ENCODE measurements around a stretch of chr12.

GRCh38 chr12:11769669-11770135 is 120.2 kb downstream of the ETV6 start:
- RAMPAGE, long total RNA: no peak
- RRBS: no CpG with 5 or more reads among the region's 7 CpGs

DNA sequence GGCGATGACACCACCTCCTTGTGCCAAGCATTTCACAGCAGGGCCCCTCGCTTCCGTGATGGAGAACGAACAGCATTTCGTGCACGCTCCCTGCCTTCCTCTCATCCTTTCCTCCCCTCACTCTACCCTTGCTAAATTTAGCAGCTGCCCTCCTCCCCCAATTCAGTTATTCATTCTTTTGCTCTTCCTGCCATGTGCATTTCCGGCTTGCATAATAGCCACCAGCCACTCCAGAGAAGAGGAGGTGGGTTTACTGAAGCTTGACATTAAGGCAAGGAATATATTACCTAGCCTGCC is 206.1 kb downstream of the ETV6 start:
- RAMPAGE, long total RNA: no peak
- RRBS: no CpG with 5 or more reads among the region's 7 CpGs

GRCh38 chr12:11981010-11981975 is 89.4 kb upstream of the BCL2L14 start:
- RAMPAGE, long total RNA: no peak
- RRBS: no CpG with 5 or more reads among the region's 9 CpGs

GRCh38 chr12:12038164-12038500 is 32.6 kb upstream of the BCL2L14 start:
- RAMPAGE, long total RNA: no peak
- RRBS: no CpG with 5 or more reads among the region's 2 CpGs

- RAMPAGE, long total RNA: no peak
- RRBS: no CpG with 5 or more reads among the region's 3 CpGs
Measured at GRCh38 chr12:12120822-12121311, 50.1 kb downstream of the BCL2L14 start.

- RAMPAGE, long total RNA: no peak
- RRBS: no CpG with 5 or more reads among the region's 11 CpGs
Measured at GRCh38 chr12:12293886-12295037, 27.4 kb upstream of the LRP6 start.

DNA sequence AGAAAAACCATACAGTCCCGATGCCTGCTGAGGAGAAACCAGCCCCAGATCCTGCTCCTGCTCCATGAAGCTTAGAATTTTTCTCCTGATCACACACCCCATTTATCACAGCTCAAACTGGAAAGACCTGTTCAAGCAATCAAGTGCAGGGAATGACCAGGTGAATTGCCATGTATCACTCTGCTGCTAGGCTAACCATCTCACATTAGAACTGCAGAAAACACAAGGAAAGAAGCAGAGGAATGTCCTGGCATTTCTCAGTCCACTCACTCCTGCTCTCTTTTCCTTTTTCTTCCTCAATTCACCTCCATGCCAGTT is 18.1 kb downstream of the MANSC1 start:
- RAMPAGE, long total RNA: no peak
- RRBS: no CpG with 5 or more reads among the region's 1 CpG

- RAMPAGE, long total RNA: no peak
- RRBS: no CpG with 5 or more reads among the region's 9 CpGs
Measured at GRCh38 chr12:12350934-12351708, 1.1 kb upstream of the MANSC1 start.

GRCh38 chr12:12358836-12359090 is 1.9 kb downstream of the BORCS5 start:
- RAMPAGE, long total RNA: no peak
- RRBS: no CpG with 5 or more reads among the region's 2 CpGs

DNA sequence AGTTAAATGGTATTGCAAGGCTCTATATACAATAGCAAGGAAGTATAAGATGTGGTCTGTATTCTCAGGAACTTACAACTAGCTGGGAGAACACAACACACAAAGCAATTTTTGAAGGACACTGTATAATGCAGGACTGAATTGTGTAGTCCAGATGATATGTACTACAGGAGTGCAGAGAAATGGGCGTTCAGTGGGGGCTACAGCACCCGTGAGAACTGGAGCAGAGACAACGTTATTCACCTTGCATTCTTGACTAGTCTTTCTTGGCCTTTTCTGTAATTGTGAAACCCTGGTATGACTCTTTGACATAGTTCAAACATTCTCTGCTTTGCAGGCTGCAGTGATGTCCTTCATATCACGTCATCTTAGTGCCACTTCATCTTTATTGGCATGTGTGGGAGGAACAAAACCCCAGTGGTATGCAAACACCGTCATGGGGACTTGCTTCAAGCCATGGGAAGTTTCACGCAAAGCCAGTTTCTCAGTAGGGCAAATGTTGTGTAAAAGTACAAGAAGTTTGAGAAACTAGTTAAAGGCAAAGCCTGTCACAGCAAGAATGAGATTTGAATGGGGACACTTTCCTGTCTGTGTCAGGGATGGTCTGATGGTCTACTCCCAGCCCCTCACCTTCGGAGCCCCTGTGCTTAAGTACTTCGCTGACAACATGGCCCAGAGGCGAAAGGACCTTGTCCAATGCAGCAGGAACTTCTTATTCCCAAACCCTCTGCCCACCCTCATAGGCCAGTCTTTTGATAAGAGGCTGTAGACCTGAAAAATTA is 20.2 kb upstream of the DUSP16 start:
- RAMPAGE, long total RNA: no peak
- RRBS: no CpG with 5 or more reads among the region's 9 CpGs

DNA sequence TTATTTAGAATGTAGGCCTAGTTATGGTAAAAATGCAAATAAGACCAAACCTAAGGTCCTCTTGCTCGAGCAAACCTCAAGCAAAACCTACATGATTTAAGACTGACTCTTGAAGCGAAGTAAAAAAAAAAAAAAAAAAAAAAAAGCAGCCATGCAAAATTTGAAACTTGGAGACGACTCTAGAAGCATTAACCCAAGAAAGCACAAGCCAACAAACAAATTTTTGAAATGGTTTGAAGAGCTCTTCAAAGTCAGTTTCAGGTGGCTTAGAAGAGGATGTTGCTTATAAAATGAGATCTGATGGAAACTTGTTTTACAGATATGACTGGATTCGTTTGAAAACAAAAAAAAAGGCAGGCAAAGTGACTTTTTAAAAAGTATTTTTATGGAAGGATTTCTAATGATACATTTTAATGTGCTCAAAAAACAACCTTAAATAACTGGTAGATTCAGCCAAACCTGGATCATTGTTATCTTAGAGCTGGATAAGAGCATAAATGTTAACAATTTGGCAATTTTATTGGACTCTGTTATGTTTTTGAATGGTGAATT is 1.1 kb upstream of the GPR19 start:
- RAMPAGE, long total RNA: no peak
- RRBS: no CpG with 5 or more reads among the region's 4 CpGs

DNA sequence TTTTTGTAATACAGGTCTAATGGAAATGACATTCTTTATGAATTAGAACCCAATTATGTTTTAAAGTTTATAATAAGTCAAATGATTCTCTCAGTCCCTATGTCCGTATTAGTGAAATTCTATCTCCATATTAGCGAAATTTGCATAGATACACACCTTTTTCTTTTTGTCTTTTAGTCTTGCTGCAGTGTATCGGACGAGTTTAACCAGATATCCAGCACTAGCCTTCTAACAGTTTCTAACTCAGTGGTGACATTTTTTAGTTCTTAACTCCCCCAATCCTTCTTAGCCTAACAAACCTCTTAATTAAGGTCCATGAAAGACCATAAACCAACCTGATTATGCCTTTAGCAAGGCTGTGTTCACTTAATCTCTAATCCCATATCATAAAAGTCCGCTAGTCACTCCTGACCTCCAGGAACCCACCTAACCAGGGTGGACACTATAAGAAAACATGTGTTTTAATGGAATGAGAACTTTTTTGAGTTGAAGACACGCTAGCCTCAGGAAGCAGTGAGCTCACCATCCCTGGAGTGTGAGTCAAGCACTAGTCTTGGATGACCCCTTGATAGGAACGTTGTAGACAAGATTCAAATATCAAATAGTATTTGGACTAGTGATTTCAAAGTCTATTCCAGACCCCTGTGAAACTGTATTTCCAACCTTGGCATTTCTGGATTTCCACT is 9.4 kb downstream of the CDKN1B start:
- RAMPAGE, long total RNA: no peak
- RRBS: no CpG with 5 or more reads among the region's 7 CpGs

DNA sequence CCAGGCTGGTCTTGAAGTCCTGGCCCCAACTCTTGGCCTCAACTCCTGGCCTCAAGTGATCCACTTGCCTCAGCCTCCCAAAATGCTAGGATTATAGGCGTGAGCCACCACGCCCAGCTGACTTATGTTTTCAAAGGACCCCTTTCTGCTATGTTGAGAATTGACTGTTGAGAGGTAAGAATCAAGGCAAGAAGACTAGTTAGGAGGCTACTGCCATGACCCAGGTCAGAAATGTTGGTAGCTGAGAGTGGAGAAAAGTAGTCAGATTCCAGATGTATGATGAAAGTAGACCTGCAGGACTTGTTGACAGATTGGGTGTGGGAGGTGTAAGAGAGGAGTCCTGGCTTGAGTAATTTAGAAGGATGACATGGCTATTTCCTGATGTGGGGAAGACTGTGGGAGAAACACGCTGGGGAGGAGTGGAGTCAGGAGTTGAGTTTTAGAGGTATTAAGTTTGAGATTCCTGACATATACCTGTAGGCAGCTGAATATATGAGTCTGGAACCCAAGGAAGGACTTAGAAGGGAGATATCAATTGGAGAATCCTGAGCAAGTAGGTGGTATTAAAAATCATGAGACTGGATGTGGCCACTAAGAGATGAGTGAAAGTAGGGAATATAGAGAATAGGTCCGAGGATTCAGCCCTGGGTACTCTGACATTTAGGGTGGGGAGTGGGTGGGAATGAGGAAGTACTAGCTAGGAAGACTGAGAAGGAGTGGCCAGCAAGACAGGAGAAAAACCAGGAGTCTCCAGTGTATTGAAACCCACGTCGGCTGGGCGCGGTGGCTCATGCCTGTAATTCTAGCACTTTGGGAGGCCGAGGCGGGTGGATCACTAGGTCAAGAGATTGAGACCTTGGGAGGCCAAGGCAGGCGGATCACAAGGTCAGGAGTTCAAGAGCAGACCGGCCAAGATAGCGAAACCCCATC is 12.6 kb upstream of the DDX47 start:
- RAMPAGE, long total RNA: no peak
- RRBS: no CpG with 5 or more reads among the region's 13 CpGs

GRCh38 chr12:12838457-12838708 is 25.2 kb downstream of the DDX47 start:
- RAMPAGE, long total RNA: no peak
- RRBS: no CpG with 5 or more reads among the region's 2 CpGs

DNA sequence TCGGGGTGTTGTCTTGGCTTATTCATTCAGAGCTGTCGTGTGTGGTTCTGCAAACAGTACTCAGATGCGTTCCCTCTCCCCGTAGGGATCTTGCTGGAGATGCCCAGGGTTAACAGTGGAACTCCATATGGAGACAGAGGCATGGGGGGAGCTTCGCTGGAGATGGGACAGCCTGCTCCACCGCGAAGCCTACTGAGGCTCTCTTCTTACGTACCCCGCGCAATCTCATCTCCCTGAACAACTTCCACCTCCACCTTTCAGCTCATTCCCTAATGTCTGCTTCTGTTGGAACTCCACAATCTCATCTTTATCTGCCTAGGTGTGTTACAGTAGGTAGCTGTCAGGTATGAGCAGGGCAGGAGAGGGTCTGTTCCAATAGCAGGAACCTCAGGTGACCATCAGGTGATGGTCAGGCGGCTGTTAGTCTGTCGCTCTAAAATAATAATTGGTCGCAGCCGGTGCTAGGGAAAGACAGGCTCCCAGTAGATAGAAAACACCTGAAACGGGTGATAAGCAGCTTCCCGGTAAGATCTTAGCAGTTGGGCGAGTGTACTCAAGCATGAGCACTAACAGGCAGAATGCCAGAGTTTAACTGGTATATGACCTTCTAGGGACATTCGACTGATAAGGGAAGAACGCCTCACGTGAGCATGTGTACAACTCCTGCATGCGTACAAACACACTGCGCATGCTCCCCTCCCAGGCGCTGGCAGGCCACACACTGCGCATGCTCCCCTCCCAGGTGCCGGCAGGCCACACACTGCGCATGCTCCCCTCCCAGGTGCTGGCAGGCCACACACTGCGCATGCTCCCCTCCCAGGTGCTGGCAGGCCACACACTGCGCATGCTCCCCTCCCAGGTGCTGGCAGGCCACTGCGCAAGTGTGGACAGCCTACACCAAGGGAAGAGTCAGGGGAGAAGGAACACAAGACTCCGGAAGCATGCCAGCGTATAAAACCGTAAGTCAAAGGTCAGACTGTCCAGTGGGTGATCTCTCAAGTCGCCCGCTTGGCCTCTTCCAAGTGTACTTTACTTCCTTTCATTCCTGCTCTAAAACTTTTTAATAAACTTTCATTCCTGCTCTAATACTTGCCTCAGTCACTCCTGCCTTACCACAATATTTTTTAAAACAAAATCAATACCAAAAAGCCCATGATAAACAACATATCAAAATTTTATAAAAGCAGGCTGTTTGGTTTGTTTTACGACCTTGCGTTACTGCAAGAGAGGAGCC is 24.7 kb downstream of the GPRC5D start:
- RAMPAGE, long total RNA: start-site peak on the plus strand centred at position 887 of the sequence, 80 bp wide, 43 and 38 reads in 2 replicates
- RRBS: no CpG with 5 or more reads among the region's 36 CpGs

DNA sequence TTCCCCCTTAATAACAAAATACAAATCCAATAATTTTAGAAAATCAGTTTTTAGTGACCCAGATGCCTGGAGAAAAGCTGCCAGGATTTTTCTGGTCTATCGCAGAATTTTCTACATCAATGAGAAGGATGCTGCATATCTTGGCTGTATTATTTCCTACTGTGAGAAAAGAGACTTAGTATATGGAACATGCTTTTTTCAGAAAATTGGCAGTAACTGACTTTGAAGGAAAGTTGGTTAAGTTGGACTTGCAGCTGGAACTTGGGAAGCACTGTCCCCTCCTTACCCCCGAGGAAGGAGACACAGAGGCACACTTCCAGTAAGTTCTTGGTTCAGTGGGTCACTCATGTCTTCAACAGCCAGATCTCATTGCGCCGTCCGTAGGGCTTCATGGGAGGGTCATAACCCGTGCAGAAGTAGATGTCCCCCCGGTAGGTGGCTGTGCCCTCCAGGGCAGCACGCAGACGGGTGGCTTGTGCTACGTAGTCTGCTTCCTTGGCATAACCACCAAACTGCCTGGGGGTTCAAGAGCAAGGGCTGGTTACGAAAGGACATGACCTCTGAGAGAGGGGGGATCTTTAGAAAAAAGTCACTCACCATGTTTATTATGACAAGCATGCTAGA is 23.1 kb upstream of the GPRC5D start:
- RAMPAGE, long total RNA: no peak
- RRBS: no CpG with 5 or more reads among the region's 11 CpGs

DNA sequence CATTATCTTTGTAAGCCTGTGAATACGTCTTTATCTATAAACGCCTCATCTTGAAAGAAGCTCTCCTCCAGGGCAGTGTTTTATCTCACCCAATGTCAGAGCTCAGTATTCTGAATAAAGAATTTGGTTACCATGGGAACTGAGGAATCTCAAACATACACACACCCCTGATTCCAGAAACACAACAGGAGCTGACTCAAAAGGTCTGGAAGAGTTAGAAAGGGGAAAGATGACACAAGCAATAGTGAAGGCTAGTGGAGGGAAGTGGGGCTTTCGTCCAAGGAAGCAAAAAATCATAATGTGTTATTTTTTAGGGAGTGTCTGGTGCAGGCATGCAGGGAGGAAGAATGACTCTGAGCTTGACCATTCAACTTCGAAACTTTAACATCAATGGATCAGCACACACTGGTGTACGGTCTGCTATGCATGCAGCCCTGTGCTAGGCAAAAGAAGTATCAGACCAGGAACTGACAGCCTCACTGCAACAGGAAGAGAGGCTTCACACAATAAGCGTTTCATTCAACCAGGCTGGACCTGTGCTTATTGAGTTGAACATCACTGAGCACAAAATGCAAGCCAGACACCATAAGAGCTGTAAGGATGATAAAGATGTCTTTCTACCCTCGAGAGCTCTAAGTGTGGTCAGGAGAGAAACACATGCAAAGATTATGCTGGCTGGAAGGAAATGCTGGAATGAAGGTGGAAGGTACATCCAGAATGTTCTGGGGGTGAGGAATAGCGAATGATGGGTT is 20.2 kb downstream of the HEBP1 start:
- RAMPAGE, long total RNA: no peak
- RRBS: no CpG with 5 or more reads among the region's 8 CpGs

GRCh38 chr12:12990812-12991011 is 9.4 kb downstream of the HEBP1 start:
- RAMPAGE, long total RNA: no peak
- RRBS: no CpG with 5 or more reads among the region's 3 CpGs

- RAMPAGE, long total RNA: no peak
- RRBS: no CpG with 5 or more reads among the region's 3 CpGs
Measured at GRCh38 chr12:13146439-13147065, 43.1 kb upstream of the GSG1 start.

GRCh38 chr12:13202418-13203470 is 6.2 kb downstream of the EMP1 start:
- RAMPAGE, long total RNA: no peak
- RRBS: no CpG with 5 or more reads among the region's 21 CpGs

Data from epithelial cell of alveolus of lung (primary cell).